Metastatic Breast Carcinoma in the Brain (tissue), 10 donors: ENCODE measurements around the gene SST.

DNA sequence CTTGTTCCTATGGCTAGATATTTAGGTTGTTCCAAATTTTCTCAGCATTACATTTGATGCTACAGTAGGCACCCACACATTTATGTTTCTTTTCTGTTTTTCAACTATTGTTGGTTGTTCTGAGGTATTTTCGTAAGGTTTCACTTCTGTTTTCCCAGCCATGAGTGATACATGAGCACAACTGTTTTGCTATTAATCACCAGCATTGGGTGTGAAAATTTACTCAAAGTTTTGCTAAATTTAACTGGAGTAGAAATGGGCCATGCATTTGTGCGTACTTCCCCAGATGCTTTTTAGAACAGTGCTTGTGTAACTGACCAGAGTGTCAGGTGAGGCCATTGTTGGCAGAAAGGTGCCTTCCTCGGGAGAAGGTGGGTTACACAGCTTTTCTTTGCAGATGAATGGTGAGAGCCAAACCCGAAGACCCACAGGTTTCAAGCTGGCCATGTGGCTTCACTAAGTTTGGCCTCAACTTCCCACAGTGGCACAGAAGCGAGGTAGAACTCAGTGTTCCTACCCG lies 70.4 kb downstream of the ST6GAL1 start:
- PRO-cap, 10 experiments = no peak in any of the 10 experiments

- PRO-cap, 10 experiments = no peak in any of the 10 experiments
These were observed 61.2 kb downstream of the RPL39L start for GRCh38 chr3:187078002-187078569.

DNA sequence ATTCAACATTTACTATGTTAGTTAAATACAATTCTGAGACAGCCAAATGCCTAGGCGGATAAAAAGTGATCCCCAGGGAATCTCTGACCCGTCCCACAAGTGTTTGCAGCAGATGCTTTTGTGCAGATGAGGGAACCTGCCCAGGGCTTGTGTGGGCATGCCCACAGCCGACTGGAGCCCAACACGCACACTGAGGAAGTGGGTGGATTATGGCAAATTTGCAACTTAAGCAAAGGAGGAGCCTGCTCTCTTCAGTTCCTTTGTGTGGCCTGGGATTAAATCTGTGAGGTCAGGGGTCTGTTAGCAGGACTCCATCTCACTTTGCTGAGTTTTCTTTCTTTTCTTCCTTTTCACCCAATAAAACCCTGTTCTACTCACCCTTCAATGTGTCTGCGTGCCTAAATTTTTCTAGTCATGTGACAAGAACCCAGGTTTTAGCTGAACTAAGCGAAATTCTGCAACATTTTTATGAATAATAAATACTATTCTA lies 14.0 kb upstream of the RTP1 start:
- PRO-cap, 10 experiments = no peak in any of the 10 experiments

- PRO-cap, 10 experiments = peak in 1 of 10 experiments; most common plus-strand start chr3:187264330 (in 1); most common minus-strand start chr3:187264115 (in 1)
These were observed 27.5 kb downstream of the MASP1 start for GRCh38 chr3:187263903-187264503.

GRCh38 chr3:187670092-187670740 lies at the start of gene SST:
SST (minus strand) TSS chr3:187670394.
- PRO-cap, 10 experiments = peak in 1 of 10 experiments; most common minus-strand start chr3:187670392 (in 1)

- PRO-cap, 10 experiments = peak in 1 of 10 experiments; most common plus-strand start chr3:187725662 (in 1); most common minus-strand start chr3:187725341 (in 1)
These were observed 20.1 kb downstream of the BCL6 start for GRCh38 chr3:187724980-187725732.

- PRO-cap, 10 experiments = peak in 3 of 10 experiments; most common plus-strand start chr3:187736652 (in 1); most common minus-strand start chr3:187736523 (in 3)
These were observed 8.7 kb downstream of the BCL6 start for GRCh38 chr3:187736356-187737150.

DNA sequence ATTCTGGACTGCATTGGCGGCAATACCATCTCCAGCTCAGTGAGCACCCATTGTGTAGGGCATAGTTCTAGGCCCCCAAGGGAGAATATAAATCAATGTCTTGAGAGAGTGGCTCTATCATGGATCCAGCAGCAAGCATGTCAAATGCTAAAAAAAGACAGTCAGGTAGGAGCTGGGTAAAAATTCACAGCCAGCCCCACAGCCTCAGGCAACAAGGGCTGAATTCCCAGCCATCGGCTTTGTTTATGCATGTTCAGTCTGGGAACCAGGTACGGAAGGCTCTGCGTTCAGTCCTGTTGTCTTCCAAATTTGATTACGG lies 18.9 kb upstream of the BCL6 start:
- PRO-cap, 10 experiments = peak in 2 of 10 experiments; most common plus-strand start position 256 of the sequence (in 2)

DNA sequence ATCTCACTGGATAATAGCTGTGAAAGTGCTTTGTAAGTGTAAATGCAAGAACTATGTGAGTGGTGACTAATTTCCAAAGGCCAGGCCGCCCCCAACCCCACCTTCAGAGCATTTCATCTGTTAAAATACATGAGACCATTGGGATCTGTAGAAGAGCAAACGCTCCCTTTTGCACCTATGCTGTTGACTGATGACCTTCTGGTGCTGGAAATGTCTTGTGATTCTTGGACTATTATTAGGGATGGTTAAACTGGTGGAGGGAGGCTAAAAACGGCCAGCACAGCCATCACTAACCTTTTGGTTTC lies 196.7 kb upstream of the LPP start:
- PRO-cap, 10 experiments = no peak in any of the 10 experiments

DNA sequence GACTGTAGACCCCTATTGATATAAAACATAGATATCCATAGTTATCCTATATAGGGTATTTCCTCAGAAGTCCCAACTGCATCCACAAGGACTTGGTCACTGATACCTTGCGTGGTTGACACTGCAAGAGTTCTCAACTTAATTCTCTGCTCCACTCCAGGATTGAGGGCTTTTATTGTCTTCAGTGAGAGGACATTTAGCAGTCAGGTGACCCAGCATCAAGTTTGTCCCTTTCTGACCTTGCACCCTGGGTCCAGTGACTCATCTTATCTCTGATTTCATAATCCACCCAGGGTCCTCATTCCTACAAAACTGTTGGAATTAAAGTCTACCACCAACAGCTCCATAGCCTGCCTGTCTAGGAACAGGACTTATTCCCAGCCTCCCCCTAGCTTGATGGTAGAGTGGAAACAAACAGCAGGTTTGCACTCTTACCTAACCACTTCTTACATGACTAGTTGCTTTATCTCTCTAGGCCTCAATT lies 151.3 kb upstream of the LPP start:
- PRO-cap, 10 experiments = no peak in any of the 10 experiments

GRCh38 chr3:188077098-188077881 lies 76.7 kb upstream of the LPP start:
- PRO-cap, 10 experiments = no peak in any of the 10 experiments

- PRO-cap, 10 experiments = peak in 9 of 10 experiments; most common plus-strand start chr3:188153021 (in 8); most common minus-strand start chr3:188153261 (in 2)
These were observed 994 bp upstream of the LPP start for GRCh38 chr3:188152975-188153351.

DNA sequence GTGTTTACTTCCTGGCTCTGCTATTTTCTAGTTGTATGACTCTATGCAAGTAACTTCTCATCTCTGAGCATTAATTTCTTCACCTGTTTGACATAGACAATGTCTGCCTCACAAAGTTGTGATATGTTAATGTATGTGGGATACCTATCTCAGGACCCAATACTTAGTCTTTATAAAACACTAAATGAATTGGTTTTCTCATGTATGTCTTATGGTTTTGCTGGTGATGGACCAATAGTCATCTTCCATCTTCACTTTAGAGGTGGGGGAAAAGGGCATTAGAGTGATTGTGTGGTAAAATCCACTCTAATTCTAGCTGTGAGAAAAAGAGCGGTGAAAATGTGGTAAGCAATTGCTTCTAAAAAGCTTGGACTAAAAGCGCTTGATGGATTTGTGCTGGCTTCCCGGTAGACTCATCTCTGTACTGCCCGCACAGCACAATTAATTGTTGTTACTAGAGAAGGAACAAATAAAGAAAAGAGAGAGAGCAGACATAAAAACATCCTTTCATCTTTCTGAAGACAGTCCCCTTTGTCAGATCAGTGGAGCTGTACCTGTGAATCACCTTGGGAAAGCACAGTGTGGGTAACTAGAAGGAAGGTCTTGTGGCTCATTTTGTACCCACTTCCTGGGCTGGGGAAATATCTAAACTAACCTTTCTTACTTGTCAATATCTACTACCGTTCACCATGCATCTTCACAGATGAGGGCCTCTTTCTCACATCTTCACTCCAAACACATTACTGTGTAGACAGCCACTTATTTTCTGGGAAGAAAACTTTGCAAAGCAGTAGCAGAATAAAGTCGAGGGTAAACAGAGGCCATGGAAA lies 169.0 kb downstream of the LPP start:
- PRO-cap, 10 experiments = no peak in any of the 10 experiments

GRCh38 chr3:188417016-188417801 lies 263.3 kb downstream of the LPP start:
- PRO-cap, 10 experiments = no peak in any of the 10 experiments

DNA sequence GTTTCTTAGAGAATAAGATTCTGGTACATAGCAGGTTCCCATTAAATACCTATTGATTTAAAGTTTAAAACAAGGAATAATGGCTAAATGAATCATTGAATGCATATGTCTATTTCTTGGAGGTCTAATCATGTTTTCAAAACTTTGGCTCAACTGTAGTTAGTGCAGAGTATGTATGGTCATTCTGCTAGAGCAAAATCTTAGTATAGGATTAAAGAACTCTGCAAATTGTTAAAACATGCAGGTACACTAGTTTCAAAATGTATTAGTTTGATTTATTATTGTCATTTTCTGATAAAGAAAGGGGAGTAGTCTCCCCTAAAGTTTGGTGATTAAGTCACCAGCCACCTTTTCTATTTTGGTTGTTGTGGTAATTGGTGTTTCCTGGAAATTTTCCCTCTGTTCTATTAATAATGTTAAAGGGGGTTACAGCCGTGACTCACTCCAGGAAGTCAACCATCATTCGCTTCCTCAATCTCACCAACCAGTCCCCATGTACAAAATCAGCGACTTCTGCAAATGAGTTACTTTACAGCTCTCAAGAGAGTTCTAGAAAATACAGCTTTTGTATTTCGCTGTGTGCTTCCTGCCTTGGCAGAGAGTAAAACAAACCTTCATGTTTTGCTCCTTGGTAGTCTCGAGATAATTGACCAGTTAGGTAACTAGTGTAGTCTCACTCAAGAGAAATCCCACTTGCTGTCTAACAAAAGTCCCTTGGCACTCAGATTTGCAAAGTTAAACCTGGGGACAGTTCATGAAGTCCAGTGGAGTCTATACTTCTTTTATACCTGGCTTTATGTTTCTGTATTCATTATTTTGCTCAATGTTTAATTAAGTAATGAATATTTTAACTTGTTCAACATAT lies 285.1 kb downstream of the LPP start:
- PRO-cap, 10 experiments = no peak in any of the 10 experiments

DNA sequence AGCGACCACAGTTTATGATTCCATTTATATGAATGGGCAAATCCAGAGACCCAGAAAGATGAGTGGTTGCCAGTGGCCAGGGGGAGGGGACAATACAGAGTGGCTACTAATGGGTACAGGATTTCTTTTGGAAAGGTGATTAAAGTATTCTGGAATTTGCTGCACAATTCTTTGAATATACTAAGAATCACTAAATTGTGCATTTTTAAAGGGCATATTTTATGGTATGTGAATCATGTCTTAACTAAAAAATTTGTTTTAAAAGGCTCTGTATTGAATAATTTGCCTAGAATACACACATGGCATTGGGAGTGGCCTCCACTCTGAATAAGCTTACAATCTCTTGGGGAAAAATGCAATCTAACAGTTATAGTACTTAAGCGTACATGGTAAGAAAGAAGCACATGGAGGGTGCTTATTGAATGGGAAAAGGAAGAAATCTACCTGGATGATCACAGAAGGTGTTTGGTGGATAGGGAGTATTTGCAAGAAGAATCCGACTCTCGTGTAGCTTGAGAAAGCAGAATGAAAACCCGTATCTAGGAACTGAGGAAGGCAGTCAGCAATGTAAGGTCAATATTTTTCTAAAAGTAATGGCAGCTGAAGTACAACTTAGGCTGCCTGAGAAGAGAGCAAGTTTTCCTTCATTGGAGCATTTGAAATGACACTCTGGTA lies 385.1 kb downstream of the LPP start:
- PRO-cap, 10 experiments = no peak in any of the 10 experiments

GRCh38 chr3:188853836-188854321 lies 317.9 kb upstream of the TPRG1 start:
- PRO-cap, 10 experiments = no peak in any of the 10 experiments

DNA sequence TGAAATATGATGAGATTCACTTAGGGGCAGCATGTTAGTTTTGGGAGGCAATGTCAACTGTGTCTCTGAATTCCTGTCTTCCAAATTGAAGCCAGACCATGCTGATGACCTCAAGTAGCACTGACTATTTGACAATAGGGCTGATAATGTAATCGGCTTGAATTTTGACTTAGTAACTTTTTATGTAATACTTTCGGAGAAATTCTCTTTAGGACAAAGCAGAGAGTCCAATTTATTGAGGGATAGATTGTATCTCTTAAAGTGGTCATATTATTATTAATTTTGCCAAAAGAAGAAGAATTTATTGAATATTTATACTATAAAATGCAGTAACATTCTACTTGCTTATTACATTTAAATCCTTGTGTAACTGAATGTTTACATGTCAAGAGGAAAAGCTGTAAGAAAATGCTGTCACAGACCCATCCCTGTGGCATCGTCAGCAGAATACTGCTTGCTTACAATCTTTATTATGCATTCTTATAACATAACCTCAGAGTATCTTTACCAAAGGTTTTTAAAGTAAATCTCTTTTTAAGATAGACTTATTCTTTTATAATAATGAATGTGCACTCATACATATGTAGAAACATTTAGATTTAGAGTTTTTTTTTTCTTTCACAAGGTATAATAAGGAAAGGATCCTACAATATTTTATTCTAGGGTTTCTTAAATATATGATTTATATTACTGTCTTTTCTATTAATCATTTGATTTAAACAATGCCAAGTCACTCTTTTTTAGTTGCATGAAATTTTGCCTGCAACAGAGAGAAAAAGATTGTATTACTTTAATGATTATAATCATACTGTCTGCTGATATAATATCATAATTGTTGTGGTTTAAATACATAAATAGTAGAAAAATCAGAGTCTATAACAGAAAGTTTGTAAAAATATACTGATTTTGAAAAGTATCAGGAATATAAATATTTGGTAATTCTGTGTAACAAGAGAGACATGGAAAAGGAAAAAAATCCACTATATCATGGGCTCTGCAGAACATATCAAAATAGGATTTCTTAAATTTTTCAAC lies 295.0 kb upstream of the TPRG1 start:
- PRO-cap, 10 experiments = no peak in any of the 10 experiments

- PRO-cap, 10 experiments = no peak in any of the 10 experiments
These were observed 192.4 kb upstream of the TPRG1 start for GRCh38 chr3:188979405-188979764.

- PRO-cap, 10 experiments = no peak in any of the 10 experiments
These were observed 14.4 kb downstream of the TPRG1 start for GRCh38 chr3:189186071-189186653.